ENCODE measurements around the gene TBC1D26.

DNA sequence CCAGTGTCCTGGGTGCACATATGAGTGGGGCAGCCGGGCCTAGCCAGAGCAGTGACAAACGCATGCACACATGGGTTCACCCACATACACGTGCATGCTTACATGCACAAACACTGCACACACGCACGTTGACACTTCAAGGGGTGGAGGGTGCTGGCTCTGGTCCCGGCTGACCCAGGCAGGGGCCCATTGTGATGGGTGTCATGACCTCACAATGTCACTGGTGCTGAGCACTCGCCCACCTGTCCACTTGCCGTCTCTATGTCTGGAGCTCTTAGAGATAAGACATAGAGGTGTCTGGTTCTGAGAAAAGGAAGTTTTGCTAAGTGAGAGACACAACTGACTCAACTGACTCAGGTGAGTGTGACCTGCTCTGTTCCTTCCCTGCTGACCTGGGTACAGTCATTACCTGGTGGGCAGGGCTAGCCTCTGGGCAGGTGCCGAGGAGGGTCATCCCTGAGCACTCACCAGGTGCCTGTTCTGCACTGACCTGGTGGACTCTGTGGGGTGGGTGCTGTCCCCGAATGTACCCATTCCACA lies at the start of gene TBC1D26:
TSS of gene TBC1D26 (plus strand) at position 256 of the 540 bp plus-strand sequence.
- RRBS, result no CpG with 5 or more reads among the region's 10 CpGs

DNA sequence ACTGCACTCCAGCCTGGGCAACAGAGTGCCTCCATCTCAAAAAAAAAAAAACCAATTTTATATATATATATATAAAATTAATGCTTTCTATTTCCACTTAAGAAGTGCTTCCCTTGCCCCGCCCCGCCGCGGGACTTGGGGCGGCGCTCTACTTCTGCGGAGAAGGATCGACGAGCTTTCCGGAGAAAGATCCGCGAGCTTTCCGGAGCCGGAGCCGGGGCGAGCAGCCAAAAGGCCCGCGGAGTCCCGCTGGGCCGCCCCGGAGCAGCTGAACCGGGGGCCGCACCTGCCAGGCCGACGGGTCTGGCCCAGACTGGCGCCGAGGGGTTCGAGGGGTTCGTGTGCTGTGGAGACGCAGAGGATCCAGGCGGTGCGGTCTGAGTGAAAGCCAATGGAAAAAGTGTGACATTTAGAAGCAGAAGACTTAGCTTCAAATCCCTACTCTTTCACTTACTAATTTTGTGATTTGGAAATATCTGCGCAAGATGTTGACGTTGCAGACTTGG lies 50.8 kb downstream of the TBC1D26 start:
- RRBS, result no CpG with 5 or more reads among the region's 34 CpGs

GRCh38 chr17:16024763-16025386 lies 25.3 kb downstream of the TTC19 start:
- RRBS, result no CpG with 5 or more reads among the region's 4 CpGs

- RRBS, result no CpG with 5 or more reads among the region's 1 CpG
Measured at GRCh38 chr17:16040307-16040700, 40.7 kb downstream of the TTC19 start.

DNA sequence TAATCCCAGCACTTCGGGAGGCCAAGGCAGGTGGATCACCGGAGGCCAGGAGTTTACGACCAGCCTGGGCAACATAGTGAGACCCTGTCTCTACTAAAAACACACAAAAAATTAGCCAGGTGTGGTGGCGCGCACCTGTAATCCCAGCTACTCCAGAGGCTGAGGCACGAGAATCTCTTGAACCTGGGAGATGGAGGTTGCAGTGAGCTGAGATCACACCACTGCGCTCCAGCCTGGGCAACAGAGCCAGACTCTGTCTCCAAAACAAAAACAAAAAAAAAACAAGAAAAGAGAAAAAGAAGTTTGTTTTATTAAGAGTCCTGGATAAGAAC lies 64.7 kb downstream of the TTC19 start:
- RRBS, result no CpG with 5 or more reads among the region's 7 CpGs

- RRBS, result no CpG with 5 or more reads among the region's 11 CpGs
Measured at GRCh38 chr17:16070002-16070682, 70.5 kb downstream of the TTC19 start.

DNA sequence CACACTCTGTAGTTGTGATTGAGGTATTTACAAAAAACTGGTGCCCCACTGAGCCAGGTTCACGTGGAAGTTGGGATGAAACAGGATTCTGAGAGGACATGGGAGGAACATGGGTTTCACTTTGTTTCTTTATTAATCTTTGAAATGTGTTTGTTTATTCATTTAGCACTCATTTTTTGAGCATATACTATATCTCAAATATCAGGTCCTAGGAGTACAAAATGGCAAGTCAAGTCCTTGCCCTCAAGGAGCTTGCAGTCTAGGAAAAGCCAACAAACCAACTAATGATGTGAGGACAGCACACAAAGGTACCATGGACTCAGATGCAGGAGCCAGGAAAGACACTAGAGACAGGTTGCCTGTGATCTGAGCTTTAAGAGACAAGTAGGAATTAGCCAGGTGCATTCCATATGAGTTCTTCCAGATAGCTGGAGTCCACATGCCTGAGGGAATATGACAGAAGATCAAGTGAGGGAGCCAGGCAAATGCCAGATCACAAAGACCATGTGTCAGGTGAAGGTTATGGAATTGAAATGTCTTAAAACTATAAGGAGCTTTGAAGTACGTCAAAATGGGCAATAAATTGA lies 56.0 kb downstream of the PIGL start:
- RRBS, result no CpG with 5 or more reads among the region's 2 CpGs

DNA sequence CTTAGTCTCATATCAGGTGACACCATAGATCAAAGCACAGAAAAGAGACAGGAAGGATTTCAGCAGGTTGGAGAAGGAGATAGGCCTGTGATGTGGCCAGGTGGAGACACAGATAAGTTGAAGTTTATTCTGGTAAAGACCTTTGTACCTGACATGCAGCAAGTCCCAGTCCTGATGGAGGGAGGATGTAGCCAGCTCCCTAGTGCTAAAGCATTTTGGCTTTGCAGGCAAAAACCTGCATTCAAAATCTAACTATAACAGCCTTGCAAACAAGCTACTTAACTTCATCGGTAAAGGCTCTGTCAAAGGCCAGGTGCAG lies 54.9 kb downstream of the CENPV start:
- RRBS, result no CpG with 5 or more reads among the region's 1 CpG

- RRBS, result no CpG with 5 or more reads among the region's 2 CpGs
Measured at GRCh38 chr17:16387670-16388104, 6.8 kb downstream of the UBB start.

DNA sequence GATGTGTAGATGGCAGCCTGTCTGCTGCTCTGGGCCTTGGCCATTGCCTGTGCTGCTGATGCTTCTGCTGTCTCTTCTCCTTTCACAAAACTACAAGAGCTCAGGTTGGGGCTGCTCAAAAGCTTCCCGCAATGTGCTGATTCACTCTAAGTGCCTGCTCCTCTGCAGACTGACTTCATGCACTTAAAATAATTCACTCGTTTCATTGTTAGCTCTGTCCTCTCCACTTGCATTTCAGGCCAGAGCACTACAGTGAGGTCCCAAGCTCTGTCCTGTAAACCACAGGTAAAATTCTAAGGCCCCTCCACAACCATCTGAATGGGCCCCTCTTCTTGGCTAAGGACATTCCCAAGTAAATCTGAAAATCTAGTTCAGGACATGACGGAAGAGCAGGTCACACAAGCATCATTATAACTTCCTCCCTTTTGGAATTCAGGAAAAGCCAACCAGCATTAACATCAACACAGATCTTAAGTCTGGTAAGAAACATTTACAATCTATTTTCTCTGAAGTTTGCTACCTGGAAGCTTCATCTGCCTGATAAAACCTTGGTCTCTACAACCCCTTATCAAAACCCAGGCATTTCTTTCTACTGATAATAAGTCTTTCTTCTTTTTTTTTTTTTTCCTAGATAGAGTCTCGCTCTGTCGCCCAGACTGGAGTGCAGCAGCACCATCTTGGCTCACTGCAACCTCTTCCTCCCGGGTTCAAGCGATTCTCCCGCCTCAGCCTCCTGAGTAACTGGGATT lies 16.0 kb downstream of the UBB start:
- RRBS, result no CpG with 5 or more reads among the region's 8 CpGs

GRCh38 chr17:16443771-16444461 lies 28.5 kb downstream of the TRPV2 start:
- RRBS, result no CpG with 5 or more reads among the region's 25 CpGs

GRCh38 chr17:17086117-17087072 lies 44.1 kb downstream of the MPRIP start:
- RRBS, result no CpG with 5 or more reads among the region's 16 CpGs

- RRBS, result no CpG with 5 or more reads among the region's 15 CpGs
Measured at GRCh38 chr17:17089365-17090144, 47.3 kb downstream of the MPRIP start.

DNA sequence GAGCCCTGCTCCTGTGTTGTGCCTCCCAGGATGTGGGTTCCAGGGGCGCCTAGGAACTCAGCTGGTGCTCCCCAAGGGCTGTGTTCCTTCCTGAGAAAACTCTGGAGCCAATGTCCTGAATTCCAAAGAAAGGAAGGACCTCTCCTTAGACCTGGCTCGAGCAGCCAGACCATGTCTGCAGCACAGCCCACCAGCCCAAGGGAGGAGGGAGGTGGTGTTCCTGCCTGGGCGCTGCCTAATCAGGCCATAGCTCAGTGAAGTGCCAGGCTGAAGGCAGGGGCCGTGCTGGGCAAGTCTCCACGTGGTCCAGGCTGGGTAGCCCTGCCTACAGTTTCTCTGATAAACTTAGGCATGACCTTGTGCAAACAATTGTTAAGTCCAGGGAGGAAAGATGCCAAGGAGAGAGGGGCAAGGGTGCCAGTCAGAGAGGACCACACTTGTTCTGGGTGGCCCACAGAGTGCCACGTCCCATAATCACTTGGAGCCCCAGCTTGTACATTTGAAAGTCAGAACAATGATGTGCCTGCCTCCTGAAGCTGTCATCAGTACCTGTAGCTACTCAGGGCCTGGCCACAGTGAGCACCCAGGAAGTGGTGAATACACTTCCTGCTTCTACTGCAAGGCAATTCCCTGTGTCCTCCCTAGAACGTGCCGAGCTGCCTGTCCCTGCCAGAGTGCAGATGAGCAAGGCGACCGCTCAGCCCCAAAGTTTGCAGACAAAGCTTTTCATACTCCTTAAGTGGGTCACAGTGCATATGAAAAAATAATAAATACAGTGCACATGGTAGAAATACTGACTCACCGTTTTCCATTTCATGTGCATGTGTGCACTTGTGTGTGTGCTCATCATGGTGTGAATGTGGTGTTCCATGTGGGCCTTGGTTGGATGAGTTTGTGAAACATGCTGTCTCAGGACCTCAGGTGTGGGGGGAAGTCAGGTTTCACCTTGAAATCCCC lies 77.1 kb downstream of the MPRIP start:
- RRBS, result no CpG with 5 or more reads among the region's 11 CpGs

DNA sequence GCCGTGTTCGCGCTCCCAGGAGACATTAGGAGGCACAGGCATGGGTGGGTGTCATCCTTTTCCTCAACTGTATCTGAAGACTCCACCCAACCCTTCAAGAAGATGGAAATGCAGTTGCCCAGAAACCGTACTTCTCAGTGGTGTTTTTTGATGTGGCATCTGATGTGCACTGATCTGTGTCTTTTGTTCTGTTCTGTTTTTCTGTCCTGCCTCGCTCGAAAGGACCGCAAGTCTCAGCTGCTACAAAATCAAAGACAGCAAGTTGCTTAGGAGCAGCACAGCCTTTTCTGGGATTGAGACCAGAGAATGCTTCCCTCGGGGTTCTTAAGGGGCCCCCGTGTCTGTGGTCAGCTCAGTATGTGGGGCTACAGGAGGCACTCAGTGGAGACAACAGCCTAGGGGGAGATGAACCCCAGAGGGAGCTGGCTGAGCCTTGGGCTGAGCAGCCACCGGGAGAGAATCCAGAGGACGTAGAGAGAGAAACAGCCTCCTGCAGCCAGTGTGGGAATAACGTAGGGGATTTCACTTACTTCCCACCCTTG lies 24.0 kb downstream of the PLD6 start:
- RRBS, result no CpG with 5 or more reads among the region's 12 CpGs

DNA sequence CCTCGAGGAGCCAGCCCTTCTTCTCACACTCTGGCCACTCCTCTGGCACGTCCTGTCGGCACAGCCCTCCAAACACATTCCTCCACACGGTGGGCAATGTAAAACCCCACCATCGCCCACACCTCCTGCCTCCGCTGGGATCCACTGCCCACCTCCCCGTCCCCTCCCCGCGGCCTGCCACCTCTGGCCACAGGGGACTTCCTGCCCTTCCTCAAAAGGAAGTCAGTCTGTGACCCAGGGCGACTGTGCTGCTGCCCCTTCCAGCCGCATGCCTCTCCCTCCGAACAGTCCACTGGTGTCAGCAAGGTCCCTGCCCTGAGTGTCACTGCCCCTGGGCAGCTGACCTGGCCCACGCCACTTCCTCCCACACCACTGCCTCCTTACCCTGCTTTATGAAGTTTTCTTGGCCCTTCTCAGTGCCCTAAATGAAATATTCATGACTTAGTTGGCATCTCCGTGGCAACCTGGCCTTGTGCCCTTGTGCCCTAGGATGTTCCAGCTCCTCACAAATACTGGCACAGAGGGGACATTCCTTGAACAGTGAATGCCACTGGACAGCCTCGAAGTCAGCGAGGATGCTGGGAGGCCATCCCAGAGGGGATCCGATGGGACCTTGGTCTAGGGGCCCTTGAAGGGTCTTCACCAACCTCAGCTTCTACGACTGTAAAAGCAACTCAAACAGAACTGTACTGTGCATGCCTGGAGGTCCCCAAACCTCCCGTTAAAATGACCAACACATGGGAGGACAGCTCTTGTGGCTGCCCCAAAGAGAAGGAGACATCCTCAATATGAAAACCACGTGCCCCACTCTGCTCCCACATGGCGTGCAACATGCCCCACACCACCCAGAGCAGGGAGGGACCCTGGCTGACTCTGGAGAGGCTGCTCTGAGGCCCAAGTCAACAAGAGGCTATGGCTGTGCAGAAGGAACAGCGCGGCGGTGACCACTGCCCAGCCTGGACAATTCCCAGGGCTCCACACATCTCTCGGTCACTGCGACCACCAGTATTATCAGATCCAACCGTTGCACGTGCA lies 1.8 kb downstream of the PLD6 start:
- RRBS, result no CpG with 5 or more reads among the region's 28 CpGs

DNA sequence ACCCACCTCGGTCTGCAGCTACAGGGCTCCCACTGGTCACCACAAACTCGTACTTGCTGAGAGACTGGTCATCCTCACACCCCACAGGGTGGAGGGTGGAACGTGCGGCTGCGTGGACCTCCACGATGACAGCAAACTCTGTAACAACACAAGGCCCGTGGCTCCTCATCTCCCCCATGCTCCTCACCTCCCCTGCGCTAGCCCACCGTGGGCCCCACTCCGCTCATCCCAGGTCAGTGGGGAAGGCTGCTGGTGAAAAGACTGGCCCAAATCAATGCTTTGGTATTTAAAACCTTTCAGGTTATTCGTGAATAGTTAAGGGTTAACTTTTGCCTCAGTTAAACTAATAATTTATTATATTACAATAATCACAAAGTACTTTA lies 9.0 kb upstream of the PLD6 start:
- RRBS, result no CpG with 5 or more reads among the region's 11 CpGs

DNA sequence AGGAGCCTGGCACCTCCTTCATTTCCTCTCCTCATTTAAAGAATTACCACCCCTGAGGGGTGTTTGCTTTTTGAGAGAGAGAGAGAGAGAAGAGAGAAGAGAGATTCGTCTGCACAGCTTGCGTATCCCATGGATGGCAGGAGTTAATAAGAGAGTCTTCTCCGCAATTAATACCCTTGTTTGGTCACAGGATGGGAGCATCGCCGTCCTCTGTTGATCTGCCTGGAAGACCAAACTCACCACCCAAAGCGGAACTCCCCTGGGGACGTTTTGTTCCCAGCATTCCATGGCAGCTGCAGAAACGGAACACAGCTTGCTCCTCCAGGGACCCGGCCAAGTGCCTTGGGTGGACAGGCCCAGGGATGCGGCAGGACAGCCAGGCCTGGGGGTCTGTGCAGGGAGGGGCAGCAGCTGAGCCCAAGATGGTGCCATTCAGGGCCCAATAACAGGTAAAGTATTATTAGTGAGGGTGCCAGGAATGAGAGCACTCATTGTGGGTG lies 83.0 kb downstream of the NT5M start:
- RRBS, result no CpG with 5 or more reads among the region's 10 CpGs

- RRBS, result no CpG with 5 or more reads among the region's 11 CpGs
Measured at GRCh38 chr17:17387981-17388487, 84.9 kb downstream of the NT5M start.

- RRBS, result no CpG with 5 or more reads among the region's 11 CpGs
Measured at GRCh38 chr17:17480239-17481095, 3.7 kb downstream of the MED9 start.